Endodermal cell (in vitro differentiated cells): ENCODE data around the genes ZNF577, ZNF616, ZNF766, ZNF28 and ZNF677.

- PRO-cap: no peak
These were observed 5.0 kb upstream of the SIGLEC14 start for GRCh38 chr19:51651533-51652057.

GRCh38 chr19:51811173-51812102 lies 16.5 kb downstream of the FPR3 start:
- PRO-cap: no peak

DNA sequence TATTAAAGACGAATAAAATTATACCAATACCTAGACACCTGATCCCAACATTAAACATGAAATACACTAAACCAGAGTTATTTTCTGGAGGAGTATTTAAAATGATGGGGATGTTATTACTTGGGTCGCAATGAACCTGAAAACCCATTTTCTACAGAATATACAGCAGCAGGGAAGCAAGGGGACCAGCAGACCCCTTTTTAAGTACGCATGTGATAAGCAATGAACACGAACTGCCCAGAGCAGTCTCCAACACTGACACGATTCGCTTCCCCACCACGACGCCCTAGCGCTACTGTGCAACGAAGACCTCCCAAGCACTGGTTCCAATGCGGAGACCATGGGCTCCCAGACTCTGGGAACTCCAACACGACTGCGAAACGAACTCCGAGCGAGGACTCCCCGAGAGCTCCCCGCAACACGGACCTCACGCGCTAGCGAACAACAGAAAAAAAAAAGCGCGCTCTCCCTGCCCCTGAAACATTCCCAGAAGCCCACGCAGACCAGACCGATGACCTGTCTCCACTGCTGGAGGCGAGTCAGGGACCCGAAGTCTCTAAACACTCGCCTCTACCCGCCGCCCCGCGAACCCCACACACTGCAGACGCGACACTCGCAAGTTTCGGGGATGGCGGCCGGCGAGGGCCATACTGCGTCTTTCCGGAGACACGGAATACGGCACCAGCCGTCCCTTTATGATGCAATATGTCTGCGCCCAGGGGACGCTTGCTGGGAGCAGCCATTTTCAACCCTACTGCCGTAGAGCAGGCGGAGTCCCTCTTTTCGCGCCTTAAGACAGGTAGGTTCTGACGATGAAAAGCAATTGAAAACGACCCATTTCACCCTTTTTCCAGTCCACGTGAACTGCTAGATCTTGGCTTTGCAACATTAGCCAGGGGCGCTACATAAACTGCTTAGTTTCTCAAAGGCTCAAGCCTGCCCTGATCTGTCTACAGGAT lies at the start of gene ZNF577:
TSS of gene ZNF577 (minus strand) at position 624 of the 959 bp plus-strand sequence.
- PRO-cap: bidirectional peak, plus-strand start at position 229 of the sequence, minus-strand start at position 237 of the sequence; bidirectional peak, plus-strand start at position 742 of the sequence, minus-strand start at position 593 of the sequence

DNA sequence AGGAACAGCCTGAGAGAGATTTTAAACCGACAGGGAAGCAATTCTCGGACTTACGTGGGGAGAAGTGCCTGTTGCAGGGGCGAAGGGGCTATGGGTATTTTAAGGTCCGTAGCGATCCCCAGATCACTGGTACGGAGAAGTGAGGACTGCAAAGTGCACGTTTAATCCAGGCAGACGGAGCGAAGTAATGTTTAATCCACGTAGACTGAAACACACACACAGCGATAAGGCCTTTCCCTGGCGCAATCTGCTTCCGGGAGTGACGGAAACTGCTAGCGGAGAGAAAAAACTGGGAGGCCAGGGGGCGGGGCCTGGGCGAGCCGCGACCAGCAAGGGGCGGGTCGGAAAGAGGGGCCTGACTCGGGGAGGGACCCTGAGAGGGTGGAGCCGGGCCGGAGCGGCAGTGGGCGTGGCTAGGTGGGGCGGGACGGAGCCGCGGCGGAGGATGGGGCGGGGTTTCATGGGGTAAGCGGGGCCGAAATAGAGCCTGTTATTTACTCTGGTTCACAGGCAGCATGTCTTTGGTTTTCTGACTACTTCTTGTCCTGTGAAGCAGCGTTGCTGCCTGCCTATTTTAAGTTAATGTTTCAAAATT lies at the start of gene ZNF616:
TSS of gene ZNF616 (minus strand) at position 261 of the 595 bp plus-strand sequence.
- PRO-cap: bidirectional peak, plus-strand start at position 493 of the sequence, minus-strand start at position 186 of the sequence

GRCh38 chr19:52188763-52189465 lies 938 bp upstream of the PPP2R1A start:
- PRO-cap: unidirectional peak, plus-strand start at chr19:52189355

DNA sequence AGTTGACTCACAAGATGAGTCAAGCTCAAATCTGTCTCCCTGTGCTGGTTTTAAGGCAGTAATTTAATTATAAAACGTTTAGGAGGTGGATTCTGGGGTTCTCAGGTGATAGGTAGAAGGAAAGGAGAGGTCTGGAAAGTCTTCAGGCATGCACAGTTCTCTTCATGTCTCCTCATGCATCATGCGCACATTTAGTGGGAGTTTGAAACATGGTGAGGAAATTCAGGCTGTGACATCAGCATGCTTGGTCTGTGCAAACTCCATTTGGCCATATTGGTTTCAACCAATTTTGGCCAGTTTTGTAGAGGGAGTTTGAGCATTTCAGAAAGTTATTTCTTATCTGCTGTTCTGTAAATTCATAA lies 37.9 kb upstream of the ZNF766 start:
- PRO-cap: unidirectional peak, plus-strand start at position 77 of the sequence

DNA sequence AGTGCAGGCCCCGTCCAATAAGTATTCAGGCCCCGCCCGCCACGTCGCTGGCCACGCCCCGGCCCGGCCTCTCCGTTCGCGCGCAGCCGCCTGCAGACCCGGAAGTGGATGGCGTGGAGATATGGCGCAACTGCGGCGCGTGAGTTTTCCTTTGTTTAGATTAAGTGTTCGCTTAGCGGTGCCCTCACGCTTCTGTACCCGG lies at the start of gene ZNF766:
TSS of gene ZNF766 (plus strand) at position 95 of the 202 bp plus-strand sequence.
- PRO-cap: bidirectional peak, plus-strand start at position 95 of the sequence, minus-strand start outside the sequence

- PRO-cap: bidirectional peak, plus-strand start at chr19:52297179, minus-strand start at chr19:52297005
These were observed 363 bp upstream of the ZNF480 start for GRCh38 chr19:52296520-52297092.

- PRO-cap: no peak
These were observed 436 bp downstream of the ZNF610 start for GRCh38 chr19:52336466-52336892.

GRCh38 chr19:52390948-52391450 lies 6.7 kb upstream of the ZNF528 start:
- PRO-cap: no peak

DNA sequence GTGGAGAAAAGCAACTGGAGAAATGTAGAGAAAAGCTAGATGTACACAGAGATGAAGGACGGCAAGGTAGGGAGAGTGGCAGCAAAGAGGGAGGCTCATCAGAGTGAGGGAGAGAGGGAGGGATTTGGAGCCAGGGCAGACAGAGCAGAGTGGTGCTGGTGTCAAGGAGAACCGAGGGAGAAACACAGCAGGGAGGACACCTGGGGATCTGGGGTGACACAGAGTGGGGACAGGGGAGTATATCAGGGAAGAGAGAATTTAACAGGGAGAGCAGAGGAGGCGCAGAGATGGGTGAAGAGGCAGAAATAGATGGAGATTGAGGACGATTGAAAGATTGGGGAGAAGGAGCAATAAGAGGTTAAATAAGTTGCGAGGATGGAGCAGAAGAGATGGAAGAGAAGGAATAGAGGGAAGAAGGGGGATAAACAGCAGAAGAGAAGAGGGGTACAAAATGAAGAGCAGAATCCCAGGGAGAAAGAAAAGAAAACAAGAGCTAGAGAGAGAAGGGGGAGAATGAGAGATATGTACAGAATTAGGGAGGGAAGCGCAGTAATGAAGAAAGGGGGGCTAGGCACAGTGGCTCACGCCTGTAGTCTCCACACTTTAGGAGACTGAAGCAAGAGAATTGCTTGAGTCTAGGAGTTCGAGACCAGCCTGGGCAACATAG lies 1.2 kb downstream of the ZNF808 start:
- PRO-cap: no peak

DNA sequence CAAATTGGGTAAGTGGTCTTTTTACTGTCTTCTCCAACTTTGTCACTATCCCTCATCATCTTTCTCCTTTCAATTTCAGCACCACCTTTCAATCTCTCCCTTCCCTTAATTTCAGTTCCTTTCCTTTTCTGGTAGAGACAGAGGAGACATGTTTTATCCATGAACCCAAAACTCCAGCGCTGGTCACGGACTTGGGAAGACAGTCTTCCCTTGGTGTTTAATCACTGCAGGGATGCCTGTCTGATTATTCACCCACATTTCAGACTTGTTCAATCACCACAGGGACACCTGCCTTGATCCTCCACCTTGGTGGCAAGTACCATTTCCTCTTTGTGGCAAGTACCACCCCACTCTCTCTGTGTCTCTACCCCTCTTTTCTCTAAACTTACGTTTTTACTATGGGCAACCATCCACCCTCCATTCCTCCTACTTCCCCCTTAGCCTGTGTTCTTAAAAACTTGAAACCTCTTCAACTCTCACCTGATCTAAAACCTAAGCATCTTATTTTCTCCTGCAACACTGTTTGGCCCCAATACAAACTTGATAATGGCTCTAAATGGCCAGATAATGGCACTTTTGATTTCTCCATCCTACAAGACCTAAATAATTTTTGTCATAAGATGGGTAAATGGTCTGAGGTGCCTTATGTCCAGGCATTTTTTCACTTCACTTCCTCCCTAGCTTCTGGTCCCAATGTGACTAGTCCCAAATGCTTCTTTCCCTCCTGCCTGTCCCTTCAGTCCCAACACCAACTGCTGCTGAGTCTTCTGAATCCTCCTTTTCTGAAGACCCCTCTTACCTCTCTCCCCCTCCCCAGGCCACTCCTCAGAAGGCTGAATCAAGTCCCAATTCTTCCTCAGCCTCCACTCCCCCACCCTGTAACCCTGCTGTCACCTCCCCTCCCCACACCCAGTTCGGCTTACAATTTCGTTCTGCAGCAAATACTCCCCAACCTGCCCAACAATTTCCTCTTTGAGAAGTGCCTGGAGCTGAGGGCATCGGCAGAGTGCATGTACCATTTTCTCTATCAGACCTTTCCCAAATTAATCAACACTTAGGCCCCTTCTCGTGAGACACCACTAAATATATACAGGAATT lies 51.5 kb downstream of the ZNF701 start:
- PRO-cap: no peak

DNA sequence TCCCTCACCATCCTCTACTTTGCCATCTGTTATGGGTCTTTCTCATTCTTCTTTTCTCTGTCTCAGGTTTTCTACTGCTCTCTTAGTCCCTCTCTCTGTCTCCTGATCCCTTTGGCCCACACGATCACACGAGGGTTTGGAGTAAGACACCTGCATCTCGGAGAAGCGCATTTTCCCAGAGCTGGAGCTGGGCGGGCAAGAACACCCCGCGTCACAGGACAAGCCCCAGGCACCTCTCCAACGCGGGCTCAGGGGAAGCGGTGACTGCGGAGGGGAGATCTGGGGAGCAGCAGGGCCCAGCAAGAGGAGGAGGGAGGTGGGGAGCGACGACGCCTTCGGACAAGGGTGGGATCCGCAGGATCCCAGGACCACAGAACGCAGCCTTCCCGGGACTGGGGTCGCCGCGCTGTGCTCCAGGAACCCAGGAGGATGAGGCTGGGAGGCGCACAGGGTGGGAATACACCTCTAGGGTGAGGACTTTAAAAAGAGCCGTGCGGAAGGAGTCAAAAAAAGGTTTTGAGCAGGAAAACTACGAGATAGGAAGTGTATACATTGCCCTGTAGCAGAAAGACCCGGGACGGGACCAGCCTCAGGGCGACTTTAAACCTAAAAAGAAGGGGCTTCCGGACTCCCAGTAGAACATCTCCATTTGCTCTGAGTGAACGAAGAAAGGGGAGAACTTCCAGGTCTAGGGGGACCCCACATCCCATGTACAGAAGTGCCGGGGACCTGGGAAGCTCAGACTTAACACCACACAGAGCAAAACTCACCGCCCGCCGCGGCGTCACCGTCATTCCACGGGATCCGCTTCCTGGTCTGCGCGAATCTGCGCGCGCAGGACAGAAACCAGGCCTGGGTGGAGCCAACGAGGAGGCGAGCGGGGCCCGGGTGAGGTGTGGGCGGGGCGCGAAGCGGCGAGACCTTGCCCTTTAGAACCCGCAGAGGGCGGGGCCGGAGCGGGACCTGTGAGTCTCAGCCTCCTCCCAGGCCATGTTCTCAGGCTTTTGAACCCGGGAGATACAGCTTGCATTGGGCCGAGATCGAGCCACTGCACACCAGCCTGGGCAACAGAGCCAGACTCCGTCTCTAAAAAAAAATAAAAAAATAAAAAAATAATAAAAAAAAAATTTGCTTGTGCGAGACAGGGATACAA lies at the start of gene ZNF28:
TSS of gene ZNF28 (minus strand) at position 818 of the 1,153 bp plus-strand sequence.
- PRO-cap: bidirectional peak, plus-strand start at position 1,027 of the sequence, minus-strand start at position 818 of the sequence

- PRO-cap: no peak
These were observed 4.4 kb downstream of the ZNF320 start for GRCh38 chr19:52892937-52893451.

- PRO-cap: no peak
These were observed 15.6 kb upstream of the ZNF888 start for GRCh38 chr19:52938752-52939206.

DNA sequence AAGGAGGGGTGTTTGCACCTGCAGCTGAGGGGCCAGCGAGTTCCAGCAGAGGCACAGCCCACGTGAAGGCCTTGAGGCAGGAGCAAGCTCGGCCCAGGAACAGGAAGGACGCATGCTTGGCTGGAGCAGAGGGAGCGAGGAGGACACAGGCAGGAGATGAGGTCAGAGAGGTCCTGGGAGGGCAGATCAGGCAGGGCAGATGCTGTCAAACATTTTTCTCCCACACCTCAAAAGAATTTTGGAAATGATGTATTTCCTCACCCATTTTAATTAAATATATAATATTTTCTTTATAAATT lies 9.3 kb downstream of the ZNF415 start:
- PRO-cap: no peak

- PRO-cap: bidirectional peak, plus-strand start at chr19:53255008, minus-strand start at chr19:53254821; bidirectional peak, plus-strand start at chr19:53255286, minus-strand start at chr19:53255265
These were observed at the start of gene ZNF677 for GRCh38 chr19:53254384-53255364. Gene ZNF677, minus strand, starts transcription at chr19:53254873.

DNA sequence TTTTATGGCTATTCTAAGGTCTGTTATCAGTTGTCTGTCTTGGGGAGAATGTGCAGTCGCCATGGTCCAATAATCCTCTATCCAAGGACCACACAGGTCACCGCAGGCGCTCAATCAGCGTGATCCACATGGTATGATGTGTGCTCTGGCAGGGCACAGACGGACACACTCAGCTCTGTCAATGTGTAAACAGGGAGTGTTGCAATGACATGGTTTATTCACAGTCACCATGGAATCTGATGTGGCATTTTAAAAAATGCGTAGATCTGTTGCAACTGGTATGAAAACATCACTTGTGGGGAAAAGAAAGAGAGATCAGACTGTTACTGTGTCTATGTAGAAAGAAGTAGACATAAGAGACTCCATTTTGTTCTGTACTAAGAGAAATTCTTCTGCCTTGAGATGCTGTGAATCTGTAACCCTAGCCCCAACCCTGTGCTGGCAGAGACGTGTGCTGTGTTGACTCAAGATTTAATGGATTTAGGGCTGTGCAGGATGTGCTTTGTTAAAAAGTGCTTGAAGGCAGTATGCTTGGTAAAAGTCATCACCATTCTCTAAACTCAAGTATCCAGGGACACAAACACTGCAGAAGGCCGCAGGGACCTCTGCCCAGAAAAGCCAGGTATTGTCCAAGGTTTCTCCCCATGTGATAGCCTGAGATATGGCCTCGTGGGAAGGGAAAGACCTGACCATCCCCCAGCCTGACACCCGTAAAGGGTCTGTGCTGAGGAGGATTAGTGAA lies 30.0 kb downstream of the ZNF813 start:
- PRO-cap: no peak

DNA sequence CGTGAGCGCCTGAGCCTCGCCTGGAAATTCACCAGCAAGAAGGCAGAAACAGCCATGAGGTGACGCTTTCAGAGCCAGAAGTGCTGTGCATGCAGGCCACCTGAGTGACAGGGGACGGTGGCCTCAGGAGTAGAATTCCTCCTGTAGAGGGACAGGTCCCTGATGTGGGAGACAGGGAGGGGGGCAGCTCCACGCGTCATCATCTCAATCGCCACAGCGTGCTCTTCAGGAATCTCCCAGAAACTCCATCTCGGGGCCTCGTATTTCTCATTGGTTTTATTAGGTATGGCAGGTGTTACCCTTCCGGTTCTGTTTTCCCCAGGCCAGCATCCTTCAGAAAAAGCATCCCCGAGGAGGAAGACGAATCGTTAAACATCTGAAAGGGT lies 942 bp downstream of the ZNF331 start:
- PRO-cap: no peak

- PRO-cap: no peak
These were observed 603 bp upstream of the CACNG7 start for GRCh38 chr19:53908475-53908875.